BE2C (cell line): ENCODE data around the genes TRPC5OS, AMOT and HTR2C.

DNA sequence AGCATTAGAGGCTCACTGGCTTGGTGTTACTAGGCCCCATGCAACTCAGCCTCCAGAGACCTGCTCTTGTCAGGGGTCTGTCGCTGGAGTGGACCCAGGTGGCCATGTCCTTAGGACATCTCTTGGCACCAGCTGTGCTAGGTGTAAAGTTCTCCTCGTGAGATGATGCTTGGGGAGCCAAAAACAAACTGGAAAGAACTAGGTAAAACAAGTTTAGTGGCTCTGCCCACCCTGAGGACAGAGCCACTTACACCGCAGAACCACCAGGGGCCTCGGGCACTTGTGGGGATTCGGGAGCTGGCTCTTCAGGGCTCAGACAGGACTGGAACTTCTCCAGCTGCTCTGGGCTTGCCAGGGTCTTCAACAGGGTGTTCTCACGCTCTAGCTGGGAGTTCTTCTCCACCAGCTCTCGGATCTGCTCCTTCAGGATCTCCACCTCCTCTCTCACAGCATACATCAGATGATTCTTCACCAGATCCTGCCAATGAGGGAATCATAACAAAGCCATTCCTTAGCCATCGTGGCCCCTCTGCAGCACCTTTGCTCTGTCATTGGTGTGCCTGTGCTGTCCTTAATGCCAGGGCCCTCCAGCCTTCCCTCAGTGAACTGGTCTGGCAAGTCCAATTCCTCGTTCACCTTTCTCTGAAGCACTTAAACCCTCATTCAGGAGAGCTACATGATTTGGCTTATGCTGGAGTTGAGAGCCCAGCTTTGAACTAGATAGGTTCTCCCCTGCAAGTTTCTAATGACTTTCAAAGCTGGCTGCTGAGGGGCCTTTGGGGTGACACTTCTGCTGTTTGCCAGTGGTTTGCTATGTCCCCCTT, 61.1 kb downstream of the TSC22D3 start:
- RRBS: no CpG with 5 or more reads among the region's 9 CpGs

DNA sequence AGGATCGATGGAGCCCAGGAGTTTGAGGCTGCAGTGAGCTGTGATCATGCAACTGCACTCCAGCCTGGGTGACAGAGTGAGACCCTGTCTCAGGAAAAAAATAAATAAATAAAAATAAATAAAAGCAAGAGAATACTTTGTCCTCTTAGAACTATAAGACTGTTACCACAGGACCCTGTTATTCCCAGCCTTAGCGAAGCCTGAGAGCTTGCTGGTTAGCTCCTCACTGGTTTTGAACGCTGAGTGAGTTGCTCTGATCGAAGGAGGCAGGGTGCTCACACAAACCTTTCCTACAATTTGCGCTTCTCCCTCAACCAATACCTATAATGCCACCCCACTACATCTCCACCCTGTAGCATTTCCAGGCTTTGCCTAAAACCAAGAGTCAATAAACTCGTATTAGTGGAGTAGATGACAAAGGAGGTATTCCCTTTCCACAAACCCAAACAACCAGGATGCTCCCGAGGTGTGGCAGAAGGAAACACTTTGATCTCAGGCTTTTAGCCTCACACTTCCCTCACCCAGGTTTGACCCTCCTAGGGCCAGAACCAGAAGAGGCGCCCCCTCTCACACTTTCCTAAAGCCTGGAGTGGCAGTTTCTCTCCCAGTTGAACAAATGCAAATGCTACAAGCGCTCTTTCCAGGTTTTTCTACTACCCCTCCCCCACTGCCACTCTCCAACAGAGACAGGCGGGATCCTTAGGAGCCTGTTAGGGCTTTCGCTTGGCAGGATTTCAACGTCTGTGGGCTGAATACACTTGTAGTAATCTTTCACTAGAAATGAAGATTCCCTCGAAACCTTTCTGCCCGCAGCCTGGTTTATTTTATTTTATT, 2.6 kb downstream of the TSC22D3 start:
- RRBS: no CpG with 5 or more reads among the region's 14 CpGs

- RRBS: under 1% methylated on average over 17 of the region's 38 CpGs
Measured at GRCh38 chrX:107826702-107827103, 1.0 kb downstream of the MID2 start.

GRCh38 chrX:108091938-108092419, 401 bp downstream of the ATG4A start:
- RRBS: 2% methylated on average over 4 of the region's 12 CpGs

GRCh38 chrX:108158987-108159456, 67.4 kb downstream of the ATG4A start:
- RRBS: no CpG with 5 or more reads among the region's 4 CpGs

- RRBS: 1% methylated on average over 6 of the region's 39 CpGs
Measured at GRCh38 chrX:109731823-109733065, 813 bp downstream of the ACSL4 start.

DNA sequence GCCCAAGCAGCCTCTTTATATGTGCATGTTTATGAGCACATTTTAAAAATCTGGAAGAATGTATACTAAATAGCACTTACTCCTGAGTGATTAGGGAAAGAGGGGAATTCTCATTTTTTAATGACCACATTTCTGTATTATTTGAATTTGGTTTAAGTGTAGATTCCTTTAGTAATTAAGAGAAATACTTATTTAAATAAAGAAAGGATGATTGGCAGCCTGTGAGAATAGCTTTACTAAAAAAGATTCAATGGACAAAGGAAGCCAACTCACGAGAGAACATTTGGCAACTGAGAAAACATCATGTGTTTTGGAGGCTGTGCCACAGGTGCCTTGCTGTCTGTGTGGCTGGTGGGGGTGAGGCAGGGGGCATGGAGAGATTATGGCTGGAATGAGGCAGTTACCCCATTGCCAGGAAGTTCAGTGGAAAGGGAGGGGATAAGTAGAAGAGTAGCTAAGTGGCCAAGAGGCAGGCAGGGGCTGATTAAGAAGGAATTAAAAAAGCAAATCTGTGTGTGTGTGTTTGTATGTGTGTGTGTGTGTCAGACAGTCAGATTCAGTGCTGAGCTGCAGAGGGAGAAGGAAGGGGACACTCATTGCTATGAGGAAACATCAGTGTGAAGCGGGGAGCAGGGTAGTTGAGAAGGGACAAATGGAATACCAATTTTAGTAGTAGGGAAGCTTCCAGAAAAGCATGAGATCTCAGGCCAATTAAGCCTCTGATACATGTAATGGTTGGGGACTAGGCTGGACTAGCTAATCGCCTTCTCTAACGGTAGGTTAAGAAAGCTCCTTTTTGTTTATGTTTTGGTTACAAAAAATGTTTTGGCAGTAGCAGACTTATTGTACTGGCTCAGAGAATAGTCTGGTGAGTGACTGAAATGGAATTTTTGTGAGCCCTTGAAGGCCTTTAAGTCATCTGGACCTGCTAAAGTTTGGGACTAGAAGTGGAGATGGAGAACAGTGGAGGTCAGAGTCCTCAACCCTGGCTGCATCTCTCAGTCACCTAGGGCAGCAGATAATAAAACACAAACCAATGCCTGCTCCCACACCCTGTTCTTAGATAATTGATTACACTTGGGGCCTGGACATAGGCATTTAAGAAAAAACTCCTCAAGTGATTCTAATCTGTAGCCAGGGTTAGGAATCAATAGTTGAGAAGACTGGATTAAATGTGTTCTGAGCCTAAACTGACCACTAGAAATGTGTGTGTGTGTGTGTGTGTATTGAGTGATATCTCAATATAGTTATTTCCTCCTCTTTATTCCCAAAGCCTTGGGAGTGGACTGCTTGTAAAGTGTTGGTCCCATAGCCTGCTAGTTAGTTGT, 18.5 kb downstream of the TMEM164 start:
- RRBS: no CpG with 5 or more reads among the region's 4 CpGs

GRCh38 chrX:110229399-110230515, 88.1 kb downstream of the AMMECR1 start:
- RRBS: no CpG with 5 or more reads among the region's 26 CpGs

DNA sequence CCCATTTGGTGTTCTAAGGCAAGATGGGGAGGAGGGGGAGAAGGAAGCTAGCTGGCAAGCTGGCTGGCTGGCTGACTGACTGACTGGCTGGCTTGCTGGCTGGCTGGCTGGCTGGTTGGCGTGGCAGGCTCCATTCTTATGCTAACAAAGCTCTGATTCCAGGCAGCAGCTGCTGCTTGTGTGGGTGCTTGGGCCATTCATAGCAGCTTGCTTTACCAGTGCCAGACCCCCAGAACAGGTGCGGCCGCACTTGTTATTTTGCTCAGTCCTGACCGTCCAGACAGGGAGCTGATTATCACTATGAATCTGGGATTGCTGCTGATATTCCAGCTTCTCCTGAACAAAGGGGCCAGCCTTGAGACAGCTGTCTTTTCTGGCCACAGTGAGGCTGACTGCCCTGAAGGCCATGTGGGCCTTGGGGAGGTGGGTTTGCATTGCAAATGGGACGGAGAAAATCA, 131.2 kb upstream of the PAK3 start:
- RRBS: no CpG with 5 or more reads among the region's 5 CpGs

DNA sequence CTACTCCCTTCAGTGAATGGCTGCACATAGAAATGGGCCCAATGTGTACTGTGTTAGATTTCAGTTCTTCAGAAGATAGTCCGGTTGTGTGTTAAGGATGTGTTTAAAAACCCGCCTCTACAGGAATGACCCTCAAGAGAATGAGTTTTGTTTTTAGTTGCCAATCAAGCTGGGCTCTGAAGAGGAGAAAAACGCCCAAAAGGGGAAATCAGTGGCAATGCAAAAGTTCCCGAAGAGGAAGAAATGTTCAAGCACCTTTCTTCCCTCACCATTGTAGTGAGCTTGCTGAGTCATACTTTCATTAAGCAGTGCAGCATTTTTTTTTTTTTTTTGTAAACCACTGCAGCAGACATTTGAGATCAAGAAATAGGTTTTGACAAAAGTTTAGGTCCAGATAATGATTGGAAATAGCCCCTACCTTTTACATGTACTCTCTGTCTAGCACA, 7.1 kb upstream of the TRPC5OS start:
- RRBS: no CpG with 5 or more reads among the region's 4 CpGs

DNA sequence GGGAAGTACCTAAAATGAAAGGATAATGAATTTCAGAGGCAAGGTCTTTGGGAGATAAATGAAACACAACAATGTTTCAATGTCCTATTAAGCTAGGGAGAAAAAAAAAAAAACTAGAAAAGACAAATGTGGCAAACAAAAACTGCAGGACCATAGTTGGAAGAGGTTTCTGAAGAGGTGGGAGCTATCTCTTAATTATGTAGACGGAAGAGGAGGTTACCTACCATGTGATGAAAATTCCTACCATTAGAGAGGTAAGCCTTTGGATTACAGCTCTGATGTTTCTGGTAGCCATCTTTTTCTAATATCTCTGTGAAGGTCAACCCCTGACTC, at the start of gene TRPC5OS:
Gene TRPC5OS, plus strand, starts transcription at position 246 of the 333 bp plus-strand sequence.
- RRBS: no CpG with 5 or more reads among the region's 1 CpG

DNA sequence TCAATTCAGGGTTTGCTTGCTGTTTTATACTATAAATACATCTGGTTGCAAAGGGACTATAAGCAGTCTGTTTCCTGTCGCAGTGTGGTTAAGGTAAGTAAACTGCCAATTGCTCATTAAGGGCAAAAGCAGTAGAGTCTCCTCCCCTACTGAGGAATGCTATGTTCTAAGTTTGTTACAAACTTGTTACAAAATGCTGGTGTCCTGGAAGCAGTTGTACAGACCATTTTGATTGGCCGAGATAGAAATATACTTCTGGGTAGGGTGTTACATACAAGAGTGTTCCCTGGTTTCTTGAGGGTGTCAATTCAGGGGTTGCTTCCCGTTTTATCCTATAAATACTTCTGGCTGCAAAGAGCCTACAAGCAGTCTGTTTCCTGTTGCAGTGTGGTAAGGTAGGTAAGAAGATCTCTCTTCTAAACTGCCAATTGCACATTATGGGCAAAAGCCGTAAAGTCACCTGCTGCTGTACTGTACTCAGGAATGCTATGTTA, 5.7 kb downstream of the TRPC5OS start:
- RRBS: no CpG with 5 or more reads among the region's 4 CpGs

DNA sequence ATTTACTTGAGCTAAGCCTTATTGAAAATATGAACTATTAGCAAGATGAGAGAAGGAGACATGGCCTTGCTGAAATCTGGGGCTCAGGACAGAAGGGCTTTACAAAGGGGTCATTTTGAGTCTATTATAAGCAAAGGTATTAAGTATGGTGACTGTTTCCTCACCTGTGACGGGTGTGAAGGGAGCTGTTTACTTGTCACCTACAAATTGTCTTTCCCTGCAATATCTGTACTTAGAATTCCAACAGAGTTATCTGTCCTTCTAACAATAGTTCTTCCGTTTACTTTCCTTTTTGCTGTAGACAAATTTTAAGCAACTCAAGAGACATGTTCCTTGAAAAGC, 234.8 kb downstream of the LHFPL1 start:
- RRBS: no CpG with 5 or more reads among the region's 2 CpGs

DNA sequence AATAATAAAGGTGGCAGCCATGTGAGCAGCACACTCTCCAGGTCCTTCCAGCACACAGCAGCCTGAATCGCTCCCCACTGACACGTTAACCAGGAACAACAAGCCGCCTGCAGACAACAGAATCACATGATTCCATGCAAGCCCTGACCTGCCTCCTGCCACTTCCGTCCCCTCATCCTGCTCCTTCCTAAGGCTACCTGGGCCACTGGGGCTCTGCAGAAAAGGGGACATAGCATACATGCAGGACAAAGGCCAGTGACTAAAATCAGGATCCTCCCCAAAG, 21.9 kb downstream of the AMOT start:
- RRBS: no CpG with 5 or more reads among the region's 4 CpGs

GRCh38 chrX:112840239-112841565, at the start of gene AMOT:
Gene AMOT (minus strand): TSS chrX:112840831.
- RRBS: 1% methylated on average over 15 of the region's 95 CpGs

DNA sequence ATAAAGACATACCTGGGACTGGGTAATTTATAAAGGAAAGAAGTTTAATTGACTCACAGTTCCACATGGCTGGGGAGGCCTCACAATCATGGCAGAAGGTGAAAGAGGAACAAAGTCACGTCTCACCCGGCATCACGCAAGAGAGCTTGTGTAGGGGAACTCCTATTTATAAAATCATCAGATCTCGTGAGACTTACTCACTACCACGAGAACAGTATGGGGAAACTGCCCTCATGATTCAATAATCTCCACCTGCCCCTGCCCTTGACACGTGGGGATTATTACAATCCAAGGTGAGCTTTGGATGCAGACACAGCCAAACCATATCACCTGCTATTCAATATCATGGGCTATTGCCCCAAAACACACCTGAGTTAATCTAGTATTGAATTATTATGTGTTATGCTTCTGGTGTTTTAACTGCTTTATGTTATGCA, 799.1 kb upstream of the HTR2C start:
- RRBS: no CpG with 5 or more reads among the region's 6 CpGs

DNA sequence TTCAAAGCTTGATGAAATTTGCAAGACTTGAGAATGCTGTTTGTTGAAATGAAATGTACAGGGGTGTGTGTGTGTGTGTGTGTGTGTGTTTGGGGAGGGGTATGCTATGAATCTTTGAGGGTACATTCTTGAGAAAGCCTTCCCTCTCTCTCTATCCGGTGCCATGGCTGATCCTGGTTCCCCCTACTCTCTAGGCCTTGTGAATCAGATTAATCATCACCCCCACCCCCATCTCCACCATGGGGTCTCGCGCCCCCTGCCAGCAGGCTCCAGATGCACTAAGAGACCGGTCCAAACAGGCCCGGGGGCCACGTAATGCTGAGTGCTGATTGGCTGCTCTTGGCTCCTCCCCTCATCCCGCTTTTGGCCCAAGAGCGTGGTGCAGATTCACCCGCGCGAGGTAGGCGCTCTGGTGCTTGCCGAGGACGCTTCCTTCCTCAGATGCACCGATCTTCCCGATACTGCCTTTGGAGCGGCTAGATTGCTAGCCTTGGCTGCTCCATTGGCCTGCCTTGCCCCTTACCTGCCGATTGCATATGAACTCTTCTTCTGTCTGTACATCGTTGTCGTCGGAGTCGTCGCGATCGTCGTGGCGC, at the start of gene HTR2C:
Gene HTR2C, plus strand, starts transcription at position 398 of the 596 bp plus-strand sequence.
- RRBS: no CpG with 5 or more reads among the region's 27 CpGs

DNA sequence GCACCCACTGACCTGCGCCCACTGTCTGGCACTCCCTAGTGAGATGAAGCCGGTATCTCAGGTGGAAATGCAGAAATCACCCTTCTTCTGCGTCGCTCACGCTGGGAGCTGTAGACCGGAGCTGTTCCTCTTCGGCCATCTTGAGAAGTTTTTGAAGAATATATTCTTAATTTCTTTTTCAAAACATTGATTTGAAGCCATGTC, 142.4 kb downstream of the HTR2C start:
- RRBS: no CpG with 5 or more reads among the region's 7 CpGs

DNA sequence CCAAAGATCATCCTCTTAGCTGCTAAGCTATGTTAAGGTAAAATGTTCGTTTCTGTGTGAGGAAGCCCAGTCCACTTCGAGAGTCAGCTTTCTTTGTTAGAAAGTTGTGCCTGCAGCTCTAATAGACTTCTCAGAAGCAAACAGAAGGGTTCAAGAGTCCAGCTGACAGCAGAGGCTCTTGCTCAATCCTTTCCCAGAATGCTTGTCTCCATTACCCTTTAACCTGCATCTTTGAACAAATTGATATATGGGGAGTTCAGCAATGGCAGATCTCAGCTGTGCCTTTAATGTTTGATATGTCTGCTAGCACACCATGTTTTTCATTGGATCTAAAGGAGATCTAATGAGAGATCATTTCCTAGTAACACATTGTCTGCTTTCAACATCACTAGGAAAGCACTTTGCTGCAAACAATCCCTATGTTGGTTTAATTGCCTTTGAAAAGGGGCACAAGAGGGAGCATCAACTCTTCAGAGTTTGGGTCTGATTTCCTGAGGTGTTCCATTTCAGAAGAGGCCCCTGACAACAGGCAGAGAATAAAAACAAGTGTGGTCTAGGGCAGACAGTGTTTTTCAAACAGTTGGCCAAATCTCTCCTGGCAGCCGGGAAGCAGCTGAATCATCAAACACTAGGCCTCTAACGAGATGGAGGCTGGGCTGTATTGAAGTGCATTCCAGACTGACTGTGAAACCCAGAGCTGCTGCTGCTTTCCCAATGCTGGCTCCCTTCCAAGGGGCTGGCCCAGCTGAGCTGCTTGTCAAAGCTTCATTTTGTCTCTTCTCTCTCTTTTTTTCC, 55.5 kb downstream of the LUZP4 start:
- RRBS: no CpG with 5 or more reads among the region's 4 CpGs

DNA sequence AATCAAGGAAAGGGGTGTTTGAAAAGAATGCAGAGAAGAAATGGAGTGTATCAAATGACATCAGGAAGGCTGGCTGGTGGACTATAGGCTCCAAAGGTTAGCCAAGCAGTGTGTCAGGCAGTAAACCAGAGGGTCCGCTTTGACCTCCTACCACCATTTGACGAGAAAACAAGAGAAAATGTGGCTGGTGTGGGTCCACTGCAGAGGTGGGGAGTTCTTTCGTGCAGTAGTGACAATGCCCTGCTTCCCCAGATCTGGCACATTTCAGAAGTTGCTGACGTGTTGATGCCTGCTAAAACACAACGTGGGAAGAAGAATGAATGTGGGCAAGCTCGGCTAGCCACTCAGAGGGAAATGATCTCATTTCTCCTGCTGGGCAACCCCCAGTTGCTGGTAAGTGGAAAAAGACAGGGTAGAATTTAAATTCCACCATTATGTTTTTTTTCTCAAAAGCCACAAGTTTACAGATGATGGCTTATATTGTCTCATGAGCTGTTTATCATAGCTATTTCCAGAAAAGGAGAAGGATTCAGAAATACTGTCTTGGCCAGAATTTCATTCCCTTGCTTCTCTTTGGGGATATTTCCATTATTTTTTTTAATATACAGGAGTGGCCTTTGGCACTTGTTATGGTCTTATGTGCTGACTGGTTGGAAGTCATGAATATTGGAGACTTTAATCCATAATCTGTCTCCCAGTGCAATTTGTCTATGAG, 78.0 kb downstream of the LUZP4 start:
- RRBS: no CpG with 5 or more reads among the region's 6 CpGs